Cerebral cortex (tissue), 2 donors: Measurements from ENCODE around the genes CIPC and NGB.

DNA sequence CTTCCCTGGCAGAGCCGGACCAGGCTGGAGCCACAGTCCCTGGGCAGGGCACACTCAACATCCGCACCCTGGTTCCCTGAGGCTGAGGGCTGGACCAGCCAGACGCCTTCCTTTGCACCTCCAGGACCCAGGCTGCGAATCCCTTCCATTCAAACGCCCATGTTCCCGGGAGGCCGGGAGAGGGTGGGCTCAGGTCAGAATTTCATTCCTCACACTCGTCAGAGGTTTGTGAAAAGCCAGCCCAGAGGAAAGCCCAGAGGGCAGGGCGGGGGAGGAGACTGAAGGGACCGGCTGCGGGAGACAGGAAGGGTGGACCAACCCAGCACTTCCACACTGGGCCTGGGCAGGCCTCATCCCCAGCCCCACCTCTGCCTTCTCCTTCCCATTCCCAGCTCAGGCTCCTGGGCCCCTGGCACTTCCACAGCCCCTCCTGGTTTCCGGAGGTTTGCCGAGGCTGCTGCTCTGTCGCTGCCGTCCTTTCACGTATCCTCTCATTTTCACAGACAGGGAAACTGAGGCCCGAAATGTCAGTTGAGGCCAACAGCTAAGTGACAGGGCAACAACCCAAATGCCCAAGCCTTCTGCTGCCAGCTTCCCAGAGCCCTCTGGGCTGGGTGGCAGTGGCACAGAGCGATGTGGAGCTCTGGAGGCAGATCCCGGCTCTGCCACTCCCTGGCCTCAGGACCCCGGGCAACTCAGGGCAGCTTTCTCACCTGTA, 58.8 kb downstream of the LRRC74A start:
- PRO-cap, 2 experiments, result peak in 1 of 2 experiments; most common plus-strand start position 325 of the sequence (in 1); most common minus-strand start position 204 of the sequence (in 1)

- PRO-cap, 2 experiments, result peak in 1 of 2 experiments; most common plus-strand start chr14:76899221 (in 1)
These were observed 72.8 kb downstream of the LRRC74A start for GRCh38 chr14:76899003-76899474.

DNA sequence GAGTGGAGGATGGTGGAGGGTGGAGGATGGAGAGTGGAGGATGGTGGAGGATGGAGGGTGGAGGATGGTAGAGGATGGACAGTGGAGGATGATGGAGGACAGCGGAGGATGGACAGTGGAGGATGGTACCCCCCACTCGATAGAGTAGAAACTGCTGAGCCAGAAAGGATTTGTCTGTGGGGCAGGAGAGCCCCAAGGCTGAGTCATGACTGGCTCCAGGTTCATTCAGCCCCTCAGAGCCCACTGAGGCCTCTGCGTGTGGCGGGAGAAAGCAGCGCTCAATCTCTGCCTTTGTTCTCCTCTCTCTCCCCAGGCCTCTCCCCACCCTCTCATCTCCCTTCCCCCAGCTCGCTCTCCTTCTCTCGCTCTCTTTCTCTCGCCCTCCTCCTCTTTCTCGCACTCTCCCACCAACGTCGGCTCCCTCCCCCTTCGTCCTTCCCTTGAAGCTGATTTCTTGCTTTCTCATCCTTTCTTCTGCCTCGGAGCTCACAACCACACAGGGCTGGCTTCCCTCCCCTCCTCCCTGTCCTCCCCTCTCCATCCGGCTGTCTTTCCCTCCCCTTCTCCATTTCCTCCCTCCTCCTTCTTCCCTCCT, 96.3 kb downstream of the LRRC74A start:
- PRO-cap, 2 experiments, result peak in 1 of 2 experiments; most common plus-strand start position 243 of the sequence (in 1); most common minus-strand start position 448 of the sequence (in 1)

DNA sequence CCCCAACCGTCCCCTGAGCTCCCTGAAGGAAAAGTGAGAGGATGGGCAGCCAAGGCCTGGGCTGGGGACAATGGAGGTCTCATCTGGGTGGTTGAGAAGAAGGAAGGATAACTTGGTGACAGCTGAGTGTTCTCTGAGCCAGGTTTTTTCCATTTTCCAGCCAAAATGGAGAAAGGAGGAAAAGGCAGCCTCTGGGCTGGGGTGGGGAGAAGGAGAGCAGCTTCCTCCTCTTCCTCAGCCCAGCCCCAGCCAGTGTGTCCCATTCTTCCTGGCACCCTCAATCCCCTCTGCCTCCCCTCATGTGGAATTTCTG, 88.7 kb downstream of the IRF2BPL start:
- PRO-cap, 2 experiments, result no peak in any of the 2 experiments

DNA sequence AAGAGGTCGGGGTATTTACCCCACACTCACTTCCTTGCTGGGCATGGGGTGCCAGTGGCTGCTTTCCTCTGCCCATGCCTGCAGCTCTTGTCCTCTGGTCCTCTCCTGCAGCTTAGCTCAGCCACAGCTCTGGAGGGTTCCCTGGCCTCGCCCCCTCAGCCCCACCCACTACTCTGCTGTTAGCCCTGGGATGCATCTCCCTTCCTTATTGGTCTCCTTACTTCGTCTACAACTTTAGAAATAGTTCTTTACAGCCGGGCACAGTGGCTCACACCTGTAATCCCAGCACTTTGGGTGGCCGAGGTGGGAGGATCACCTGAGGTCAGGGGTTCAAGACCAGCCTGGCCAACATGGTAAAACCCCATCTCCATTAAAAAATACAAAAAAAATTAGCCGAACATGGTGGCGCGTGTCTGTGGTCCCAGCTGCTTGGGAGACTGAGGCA, 79.9 kb downstream of the IRF2BPL start:
- PRO-cap, 2 experiments, result no peak in any of the 2 experiments

- PRO-cap, 2 experiments, result peak in 1 of 2 experiments; most common plus-strand start chr14:76956792 (in 1); most common minus-strand start chr14:76956406 (in 1)
These were observed 72.0 kb downstream of the IRF2BPL start for GRCh38 chr14:76956327-76957120.

DNA sequence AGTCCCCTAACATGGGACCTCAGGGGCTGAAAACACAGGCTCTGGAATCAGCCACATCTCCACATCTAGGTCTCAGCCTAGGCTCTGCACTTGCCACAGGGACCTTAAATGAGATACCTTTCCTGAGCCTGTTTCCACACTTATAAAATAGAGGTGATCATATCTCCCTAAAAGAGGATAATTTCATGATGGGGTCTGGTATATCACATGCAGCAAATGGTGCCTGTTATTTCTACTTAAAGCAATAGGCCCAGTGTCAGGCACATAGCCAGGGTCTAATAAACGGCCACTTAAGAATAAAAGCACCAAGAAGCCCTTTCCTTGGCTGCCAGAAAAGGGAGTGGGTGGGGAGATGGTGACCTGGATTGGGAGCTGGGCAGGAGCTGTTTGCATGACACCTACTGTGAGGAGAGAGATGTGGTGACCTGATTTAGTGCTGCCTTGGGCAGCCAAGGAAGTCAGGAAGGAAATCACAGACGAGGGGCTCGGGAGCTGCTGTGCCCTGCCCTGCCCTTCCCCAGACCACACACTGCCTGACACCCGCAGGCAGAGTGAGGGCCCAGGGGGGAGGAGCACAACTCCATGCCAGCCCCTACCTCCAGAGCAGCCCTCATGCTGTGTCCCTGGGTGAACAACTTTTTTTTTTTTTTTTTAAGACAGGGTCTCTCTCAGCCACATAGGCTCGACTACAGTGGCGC, 71.1 kb downstream of the IRF2BPL start:
- PRO-cap, 2 experiments, result no peak in any of the 2 experiments

- PRO-cap, 2 experiments, result no peak in any of the 2 experiments
These were observed 50.7 kb downstream of the IRF2BPL start for GRCh38 chr14:76977674-76978417.

GRCh38 chr14:77033259-77033740, 4.8 kb upstream of the IRF2BPL start:
- PRO-cap, 2 experiments, result peak in 1 of 2 experiments; most common plus-strand start chr14:77033419 (in 1); most common minus-strand start chr14:77033324 (in 1)

DNA sequence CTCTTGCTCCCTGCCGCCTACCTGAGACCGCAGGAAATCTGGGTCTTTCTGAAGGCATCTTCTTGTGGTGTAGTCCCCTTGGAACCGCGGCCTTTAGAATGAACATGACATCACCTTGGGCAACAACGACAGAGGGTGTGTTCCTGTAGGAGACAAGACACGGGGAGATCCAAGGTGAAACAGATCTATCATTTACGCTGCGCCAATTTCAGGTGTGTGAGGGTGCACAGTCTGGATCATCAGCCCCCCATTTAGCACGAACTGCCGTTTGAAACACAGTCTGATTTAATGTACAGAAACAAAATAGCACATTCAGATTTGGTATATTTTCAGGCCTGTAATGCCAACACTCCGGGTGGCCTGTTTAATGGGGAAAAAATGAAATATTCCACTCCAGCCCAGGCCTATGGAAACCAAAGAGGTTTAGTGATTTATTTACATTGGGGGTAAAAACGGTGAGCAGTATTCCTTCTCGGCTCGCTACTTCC, 12.6 kb upstream of the IRF2BPL start:
- PRO-cap, 2 experiments, result no peak in any of the 2 experiments

GRCh38 chr14:77088283-77088718, 9.8 kb upstream of the CIPC start:
- PRO-cap, 2 experiments, result no peak in any of the 2 experiments

- PRO-cap, 2 experiments, result peak in 2 of 2 experiments; most common plus-strand start chr14:77098276 (in 1); most common minus-strand start chr14:77097942 (in 1)
These were observed at the start of gene CIPC for GRCh38 chr14:77097419-77098583. Gene CIPC, plus strand, starts transcription at chr14:77098258.

DNA sequence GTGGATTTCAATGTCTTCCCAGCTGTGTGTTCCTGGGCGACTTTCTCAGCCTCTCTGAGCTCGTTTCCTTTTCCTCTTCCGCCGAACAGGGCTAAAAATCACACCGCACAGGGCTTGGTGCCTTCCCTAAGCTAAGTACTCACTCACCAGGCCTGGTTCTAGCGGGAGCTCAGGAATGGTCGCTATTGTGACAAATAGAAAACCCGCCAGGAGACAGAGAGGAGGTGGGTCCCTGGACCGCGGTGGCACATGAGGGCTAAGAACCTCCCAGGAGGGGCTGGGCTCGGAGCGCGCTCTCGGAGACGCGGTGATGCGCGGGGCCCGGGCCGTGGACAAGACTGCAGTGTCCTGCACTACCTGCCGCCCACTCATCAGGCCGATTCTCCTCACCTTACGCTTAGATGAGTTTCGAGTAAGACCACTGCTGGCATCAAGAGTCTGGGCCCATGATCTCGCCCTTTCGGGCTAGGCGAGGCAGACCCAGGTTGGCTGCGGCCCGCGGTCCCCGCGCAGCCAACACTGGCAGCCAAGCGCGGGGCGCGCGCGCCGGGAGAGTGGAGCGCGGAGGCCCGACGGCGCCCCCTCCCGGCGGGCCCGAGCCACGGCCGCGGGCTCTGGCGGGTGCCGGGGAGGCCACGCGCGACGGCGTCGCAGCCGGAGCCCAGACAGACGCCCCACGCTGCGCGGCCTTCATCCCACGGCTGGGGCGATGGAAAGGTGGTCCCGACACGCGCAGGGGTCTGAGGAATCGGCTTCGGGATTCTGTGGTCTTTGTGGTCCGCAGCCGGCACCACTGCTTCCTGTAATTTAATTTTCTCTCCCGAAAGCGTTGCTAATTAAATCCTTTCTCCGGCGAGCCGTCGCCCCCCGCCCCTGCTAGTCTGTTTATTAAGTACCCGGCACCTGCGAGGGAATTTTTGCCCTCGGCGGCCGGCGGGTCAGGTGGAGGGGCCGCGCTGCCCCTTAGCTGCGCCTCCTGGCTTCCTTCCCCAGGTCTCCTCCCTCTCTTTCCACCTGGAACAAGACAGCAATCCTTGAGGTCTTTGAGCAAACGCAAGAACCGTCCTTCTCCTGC, 16.7 kb downstream of the ZDHHC22 start:
- PRO-cap, 2 experiments, result peak in 1 of 2 experiments; most common plus-strand start position 299 of the sequence (in 1); most common minus-strand start position 251 of the sequence (in 1)

- PRO-cap, 2 experiments, result peak in 1 of 2 experiments; most common minus-strand start chr14:77158375 (in 1)
These were observed 16.6 kb upstream of the ZDHHC22 start for GRCh38 chr14:77158169-77158571.

DNA sequence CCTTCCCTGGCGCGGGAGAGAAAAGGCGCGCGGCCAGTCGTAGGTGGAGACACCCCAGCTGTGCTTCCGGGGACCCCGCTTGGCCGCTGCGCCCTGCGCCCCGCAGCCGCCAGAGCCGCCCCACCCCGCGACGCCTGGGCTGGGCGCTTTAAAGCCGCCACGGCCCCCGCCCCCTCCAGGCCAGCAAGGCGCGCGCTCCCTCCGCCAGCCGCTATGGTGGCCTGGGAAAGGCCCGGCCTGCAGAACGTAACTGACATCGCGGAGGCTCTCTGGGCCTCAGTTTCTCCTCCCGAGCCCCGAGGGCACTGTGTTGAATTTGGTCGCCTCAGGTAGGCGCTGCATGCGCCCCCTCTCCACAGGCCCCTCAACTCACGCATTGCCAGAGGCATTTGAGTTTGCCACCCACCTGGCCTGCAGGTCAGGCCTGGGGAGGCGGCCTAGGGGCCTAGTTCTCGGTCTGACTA, at the start of gene NGB:
Gene NGB, minus strand, starts transcription at position 122 of the 464 bp plus-strand sequence.
- PRO-cap, 2 experiments, result no peak in any of the 2 experiments

DNA sequence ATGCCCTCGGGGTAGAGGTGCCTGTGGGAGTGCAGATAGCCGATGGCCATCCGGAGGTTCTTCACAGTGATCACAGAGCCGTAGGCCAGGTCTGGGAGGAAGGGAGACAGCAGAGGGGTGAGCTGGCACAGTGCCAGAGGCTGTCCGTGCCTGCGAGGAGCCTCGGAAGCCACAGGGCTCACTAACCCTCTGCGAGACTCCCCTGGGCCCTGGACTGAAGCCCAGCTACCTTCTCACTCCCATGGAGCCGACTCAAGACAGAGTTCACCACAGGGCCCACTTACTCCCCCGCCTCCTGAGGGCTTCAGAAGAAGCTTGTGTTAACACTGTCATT, 24.5 kb downstream of the POMT2 start:
- PRO-cap, 2 experiments, result no peak in any of the 2 experiments

- PRO-cap, 2 experiments, result no peak in any of the 2 experiments
These were observed 6.6 kb downstream of the POMT2 start for GRCh38 chr14:77313966-77314513.

- PRO-cap, 2 experiments, result no peak in any of the 2 experiments
These were observed 578 bp upstream of the ISM2 start for GRCh38 chr14:77499154-77499634.

- PRO-cap, 2 experiments, result no peak in any of the 2 experiments
These were observed 156.7 kb upstream of the NRXN3 start for GRCh38 chr14:78013395-78013884.

DNA sequence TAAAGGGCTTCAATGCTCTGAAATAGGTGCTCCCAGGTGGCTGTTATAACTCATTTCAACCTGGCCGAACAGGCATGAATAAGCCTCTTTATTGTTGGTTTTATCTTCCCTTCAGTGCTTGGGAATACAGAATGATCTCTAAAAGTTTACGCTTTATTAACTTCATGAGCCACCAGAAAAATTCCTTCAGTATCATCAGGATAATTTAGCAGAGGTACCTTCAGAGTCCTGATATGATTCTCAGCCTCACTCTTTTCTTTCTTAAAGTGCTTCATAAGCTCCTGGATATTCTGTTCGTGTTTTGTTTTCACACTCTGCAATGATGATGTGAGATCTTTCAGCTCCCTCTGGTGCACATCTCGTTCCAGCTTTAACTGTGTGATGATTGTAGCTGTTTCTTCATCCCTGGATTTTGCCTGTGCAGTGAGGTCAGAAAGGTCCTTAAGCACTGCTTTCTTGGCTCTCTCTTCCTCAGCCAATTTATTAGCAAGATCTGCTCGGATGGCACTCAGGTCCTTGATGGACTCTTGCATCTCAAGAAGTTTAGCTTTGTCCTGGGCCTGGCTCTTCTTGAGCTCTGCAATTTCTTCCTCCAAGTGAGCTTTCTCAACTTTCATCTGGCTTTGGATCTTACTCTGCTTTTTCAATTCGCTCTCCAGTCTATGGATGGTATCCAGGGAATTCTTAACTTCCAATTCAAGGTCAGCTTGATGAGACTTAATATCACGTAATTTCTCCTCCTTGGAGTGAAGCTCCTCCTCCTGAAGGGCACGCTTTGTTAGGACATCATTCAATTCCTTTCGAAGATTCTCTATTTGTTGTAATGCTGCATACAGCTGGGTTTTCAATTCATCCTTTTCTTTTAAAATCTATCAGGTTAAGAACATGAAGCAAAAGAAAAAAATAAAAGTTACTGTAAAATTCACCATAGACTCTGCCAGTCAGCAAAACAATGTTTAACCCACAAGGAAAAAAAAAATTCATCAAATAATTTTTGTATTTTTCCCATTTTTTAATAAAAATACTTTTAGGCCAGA, 156.5 kb downstream of the CEP128 start:
- PRO-cap, 2 experiments, result no peak in any of the 2 experiments